Camera-type eye (tissue), 1 donor: Measurements from ENCODE around the gene ZNHIT1.

GRCh38 chr7:100823658-100824134, 3.6 kb downstream of the EPHB4 start:
- RAMPAGE, long total RNA: no peak

DNA sequence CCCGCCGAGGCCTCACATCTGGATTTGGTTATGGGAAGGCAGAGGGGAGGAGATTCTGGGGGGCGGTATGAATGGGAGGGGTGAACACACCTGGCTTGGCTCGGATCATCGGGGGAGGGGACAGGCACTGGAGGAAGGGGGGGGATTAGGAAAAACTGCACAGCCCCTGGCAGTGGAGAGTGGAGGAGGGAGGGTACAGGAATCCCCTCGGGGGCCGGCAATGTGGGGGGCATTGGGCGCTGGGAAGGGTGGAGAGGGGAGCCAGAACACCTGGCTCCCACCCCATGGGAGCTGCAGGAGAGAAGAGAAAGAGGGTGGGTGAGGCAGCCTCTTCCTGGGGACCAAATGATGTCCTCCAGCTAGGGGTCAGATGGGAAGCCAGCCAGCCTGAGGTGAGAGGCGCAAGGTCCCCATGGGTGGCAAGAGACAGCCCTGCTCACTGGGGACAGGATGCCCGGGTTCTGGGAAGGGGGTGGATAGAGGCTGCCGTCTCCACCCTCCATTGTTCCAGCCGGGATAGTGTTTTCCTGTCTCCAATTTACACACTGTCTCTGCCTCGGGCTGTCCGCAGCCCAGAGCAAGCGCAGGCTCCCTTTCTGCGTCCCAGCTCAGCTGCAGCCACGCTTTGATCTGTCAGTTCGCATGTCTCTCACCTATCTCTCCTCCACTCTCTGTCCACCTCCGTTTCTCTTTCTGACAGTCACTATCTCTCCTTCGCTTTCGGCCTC, 2.3 kb downstream of the EPHB4 start:
- RAMPAGE, long total RNA: no peak

DNA sequence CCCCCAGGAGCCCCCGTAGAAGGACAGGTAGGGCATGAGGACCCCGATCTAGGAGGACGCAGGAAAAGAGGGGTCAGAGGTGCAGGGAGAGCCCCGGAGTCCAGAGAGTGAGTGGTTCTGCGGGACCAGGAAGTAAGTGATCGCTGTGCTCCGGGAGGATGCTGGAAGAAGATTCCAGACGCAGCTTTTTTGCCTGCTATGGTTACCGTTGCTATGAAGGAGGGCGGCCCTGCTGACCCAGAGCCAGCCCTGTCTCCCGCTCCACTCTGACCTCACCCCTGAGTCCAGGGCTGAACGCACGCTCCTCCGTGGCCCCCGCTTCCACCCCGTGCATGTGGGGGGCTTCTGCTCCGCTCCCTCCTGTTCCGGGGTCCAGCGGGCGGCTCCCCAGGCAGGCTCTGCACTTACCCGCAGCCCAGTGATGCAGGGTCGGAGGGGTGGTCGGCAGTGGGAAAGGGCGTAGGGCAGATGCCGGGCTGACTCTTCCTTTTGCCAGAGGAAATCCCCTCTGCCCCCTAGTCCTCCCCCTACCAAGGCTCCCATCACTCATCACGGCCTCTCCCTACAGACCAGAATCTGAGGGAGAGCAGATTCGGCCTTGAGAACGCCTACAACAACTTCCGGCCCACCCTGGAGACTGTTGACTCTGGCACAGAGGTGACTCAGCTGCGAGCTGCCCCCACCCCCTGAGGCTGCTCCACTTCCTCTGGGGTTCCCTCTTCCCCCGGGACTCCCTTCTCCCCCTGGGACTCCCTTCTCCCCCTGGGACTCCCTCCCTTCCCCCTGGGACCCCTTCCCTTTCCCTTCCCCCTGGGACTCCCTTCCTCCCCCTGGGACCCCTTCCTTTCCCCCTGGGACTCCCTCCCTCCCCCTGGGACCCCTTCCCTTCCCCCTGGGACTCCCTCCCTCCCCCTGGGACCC, 2.6 kb upstream of the MUC17 start:
- RAMPAGE, long total RNA: no peak

- RAMPAGE, long total RNA: no peak
These were observed 3.6 kb downstream of the TRIM56 start for GRCh38 chr7:101088796-101089389.

DNA sequence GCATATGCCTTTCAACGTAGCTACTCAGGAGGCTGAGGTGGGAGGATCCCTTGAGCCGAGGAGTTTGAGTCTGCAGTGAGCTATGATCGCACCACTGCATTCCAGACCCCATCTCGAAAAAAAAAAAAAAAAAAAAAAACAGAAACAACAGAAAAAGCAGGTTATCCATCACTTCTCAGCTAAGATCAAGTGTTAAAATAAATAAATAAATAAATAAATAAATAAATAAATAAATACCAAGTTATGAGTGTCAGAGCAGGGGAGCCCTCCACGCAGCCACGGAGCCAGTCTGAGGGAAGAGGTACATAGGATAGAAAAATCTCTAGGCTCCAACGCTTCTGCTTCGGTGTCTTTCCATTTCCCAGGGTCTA, 5.2 kb downstream of the TRIM56 start:
- RAMPAGE, long total RNA: no peak

- RAMPAGE, long total RNA: no peak
These were observed 4.3 kb upstream of the SERPINE1 start for GRCh38 chr7:101122489-101123197.

DNA sequence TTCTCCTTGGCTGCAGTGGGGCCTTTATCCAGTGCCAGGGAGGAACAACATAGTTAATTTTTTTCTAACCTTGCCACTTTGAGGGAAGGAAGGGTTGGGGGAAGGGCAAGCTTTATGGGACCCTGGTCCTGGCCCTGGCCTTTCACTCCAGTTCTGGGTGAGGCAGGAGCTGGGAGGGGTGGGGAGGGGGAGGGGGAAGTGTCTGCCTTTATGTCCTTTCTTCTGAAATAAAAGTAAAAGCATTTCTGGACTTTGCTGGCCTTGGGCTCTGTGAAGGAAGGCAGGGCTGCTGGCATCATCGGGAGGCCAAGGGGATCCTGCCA, 4.4 kb downstream of the VGF start:
- RAMPAGE, long total RNA: no peak

GRCh38 chr7:101166748-101167325, 1.5 kb upstream of the VGF start:
- RAMPAGE, long total RNA: no peak

- RAMPAGE, long total RNA: start-site peak on the plus strand at chr7:101218174-101218178, 55 reads
These were observed at the start of gene ZNHIT1 for GRCh38 chr7:101217860-101218816. ZNHIT1 (plus strand) TSS chr7:101218165.

GRCh38 chr7:101240237-101241407, 3.0 kb upstream of the CLDN15 start:
- RAMPAGE, long total RNA: no peak

DNA sequence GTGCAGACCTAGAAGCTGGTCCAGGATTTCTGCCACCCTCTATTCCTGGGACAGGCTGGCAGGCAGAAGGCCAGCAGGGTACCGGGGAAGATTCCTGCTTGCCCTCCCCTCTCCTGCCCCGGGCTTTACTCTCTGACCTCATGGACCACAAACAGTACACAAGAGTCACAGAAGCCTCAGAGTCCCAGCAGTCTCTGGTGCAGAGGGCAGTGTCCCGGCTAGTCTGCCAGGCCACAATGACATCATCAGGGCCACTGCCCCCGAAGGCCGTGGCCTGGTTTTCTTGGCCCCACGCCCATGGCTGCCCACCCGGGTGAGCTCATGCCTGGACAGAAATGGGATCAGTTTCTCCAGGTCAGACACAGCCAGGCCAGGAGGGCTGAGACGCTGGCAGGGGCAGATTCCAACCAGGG, 91.9 kb downstream of the MYL10 start:
- RAMPAGE, long total RNA: no peak

- RAMPAGE, long total RNA: no peak
These were observed 73.3 kb upstream of the MYL10 start for GRCh38 chr7:101702346-101702801.

GRCh38 chr7:101816837-101817427, 494 bp upstream of the CUX1 start:
- RAMPAGE, long total RNA: no peak

DNA sequence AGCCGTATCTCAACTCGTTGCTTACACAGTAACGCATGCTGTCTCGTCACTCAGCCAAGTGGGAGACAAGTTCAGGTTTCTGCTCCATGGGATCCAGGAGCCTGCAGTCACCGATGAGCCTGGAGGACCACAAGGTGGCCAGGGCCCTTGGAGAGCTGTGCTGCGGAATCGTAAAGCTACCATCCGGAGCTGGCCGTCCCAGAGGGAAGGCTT, 7.8 kb downstream of the CUX1 start:
- RAMPAGE, long total RNA: no peak

DNA sequence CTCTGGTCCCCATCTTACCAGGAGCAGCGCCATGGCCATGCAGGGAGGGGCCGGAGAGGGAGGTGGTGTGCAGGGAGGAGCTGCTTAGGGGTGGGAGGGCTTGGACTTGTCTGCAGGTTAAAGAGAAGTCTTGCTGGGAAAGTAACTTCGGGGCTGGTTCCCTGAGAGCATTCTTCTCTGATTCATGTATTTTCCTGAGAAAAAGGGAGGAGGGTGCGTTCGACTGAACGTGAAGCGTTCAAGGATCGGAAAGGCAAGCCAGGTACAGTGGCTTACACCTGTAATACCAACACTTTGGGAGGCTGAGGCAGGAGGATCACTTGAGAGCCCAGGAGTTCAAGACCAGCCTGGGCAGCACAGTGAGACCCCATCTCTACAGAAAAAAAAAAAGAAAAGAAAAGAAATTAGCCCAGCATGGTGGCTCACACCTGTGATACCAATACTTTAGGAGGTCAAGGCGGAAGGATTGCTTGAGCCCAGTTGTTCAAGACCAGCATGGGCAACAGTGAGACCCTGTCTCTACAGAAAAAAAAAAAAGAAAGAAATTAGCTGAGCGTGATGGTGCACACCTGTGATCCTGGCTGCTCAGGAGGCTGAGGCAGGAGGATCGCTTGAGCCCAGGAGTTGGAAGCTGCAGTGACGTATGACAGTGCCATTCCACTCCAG, 15.6 kb downstream of the CUX1 start:
- RAMPAGE, long total RNA: no peak

GRCh38 chr7:101857561-101857680, 40.0 kb downstream of the CUX1 start:
- RAMPAGE, long total RNA: no peak

DNA sequence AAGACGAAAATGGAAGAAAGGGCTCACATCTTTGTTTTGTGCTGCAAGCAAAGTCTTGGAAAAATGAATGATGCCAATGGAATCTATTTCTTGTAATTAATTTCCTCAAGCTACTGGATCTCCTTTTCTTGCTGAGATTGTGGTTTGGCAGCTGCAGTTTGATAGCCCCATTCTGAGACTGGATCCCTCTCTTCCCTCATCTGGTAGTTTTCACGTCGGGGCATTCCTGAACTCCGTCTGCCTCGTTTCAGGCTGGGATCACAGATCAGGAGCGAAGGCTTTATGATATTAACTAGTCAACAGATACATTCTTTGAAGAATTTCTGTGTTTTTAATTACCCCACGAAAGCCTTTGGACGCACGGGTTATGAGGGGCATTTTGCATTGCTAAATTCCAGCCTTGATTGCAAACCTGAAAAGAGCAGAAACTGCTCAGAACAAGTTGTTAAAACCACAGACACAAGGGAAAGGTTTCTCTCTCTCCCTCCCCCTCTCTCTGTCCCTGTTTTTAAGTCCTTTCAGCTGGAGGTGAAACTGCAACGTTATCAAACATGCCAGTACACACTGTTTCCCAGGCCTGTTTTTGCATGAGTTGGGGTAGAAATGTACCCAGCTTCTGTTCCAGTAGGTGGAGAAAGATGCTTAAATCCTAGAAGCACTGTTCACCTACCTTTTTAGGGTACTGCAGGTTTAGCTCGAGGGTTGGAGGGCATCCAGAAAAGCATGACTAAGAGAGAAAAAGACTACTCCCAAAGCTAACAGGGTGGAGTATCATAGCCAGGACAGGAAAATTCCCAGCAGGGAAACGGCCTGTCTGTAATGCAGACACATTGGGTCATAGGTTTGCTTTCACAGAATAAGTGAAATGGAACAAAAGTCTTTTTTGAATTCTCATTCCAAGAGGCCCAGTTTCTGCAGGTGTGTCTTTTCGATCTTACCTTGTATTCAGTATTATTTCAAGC, 124.3 kb downstream of the CUX1 start:
- RAMPAGE, long total RNA: no peak

- RAMPAGE, long total RNA: no peak
These were observed 168.8 kb downstream of the CUX1 start for GRCh38 chr7:101986366-101986567.

DNA sequence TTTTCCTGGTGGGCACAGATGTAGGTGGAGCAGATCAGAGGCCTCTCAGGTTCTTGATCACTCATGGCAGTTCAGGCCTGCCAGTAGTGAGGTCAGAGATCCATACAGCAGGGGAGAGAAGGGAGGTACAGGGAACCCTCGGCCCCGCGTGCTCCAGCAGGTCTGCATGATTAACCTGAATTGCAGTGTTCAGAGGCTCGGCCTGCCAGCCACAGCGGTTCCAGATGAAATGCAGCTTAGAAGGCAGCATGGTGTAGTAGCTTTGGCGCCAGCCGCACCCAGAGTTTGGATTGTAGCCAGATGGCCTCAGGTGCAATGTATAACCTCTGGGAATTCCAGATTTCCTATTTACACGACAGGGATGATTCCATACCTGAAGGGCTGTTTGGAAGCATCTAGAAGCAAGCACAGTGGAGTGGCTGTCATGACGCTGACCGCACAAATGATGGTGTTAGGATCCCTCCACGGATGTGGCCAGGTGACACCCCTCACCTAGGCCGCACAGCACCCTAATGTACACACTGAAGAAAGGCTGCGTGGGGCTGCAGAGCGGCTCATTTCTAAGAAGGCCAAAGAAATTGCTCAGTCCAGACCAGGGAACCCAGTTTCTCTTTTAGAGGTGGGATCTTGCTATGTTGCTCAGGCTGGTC, 191.6 kb downstream of the CUX1 start:
- RAMPAGE, long total RNA: no peak

DNA sequence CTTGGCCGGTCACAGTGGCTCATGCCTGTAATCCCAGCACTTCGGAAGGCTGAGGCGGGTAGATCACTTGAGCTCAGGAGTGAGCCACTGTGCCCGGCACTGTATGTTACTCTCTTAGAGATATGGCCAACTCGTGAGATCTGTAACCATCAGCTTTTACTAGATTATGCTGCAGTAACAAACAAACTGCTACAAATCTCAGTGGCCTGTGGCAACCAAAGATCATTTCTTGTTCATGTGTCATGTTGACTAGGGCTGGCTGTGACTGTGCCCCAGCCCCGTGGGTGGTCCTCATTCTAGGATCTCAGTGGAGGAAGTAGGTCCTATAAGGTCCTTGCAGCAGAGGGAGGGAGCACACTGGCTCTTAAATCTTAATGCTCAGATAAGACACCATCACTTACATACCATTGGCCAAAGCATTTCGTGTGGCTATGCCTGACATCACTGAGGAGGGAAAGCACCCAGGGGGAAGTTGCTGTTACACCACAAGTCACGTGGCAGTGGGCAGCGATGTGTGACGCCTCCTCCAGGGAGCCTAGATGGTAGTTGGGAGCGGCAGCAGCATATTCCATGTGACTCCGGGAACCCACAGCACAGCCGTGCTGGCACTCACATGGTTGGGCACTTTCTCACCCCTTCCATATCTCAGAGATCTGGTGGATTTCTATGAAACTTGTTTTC, 224.8 kb upstream of the SH2B2 start:
- RAMPAGE, long total RNA: no peak